ENCODE measurements around the genes CNTNAP5 and TEX51.

GRCh38 chr2:120857507-120857772 is 121.8 kb downstream of the GLI2 start:
- PRO-cap, result no peak
- RAMPAGE, long total RNA, 2 experiments, result no peak in any of the 2 experiments

- PRO-cap, result no peak
- RAMPAGE, long total RNA, 2 experiments, result no peak in any of the 2 experiments
Observed at GRCh38 chr2:120914561-120915559, 179.2 kb downstream of the GLI2 start.

- PRO-cap, result no peak
- RAMPAGE, long total RNA, 2 experiments, result no peak in any of the 2 experiments
Observed at GRCh38 chr2:120934737-120935746, 199.4 kb downstream of the GLI2 start.

DNA sequence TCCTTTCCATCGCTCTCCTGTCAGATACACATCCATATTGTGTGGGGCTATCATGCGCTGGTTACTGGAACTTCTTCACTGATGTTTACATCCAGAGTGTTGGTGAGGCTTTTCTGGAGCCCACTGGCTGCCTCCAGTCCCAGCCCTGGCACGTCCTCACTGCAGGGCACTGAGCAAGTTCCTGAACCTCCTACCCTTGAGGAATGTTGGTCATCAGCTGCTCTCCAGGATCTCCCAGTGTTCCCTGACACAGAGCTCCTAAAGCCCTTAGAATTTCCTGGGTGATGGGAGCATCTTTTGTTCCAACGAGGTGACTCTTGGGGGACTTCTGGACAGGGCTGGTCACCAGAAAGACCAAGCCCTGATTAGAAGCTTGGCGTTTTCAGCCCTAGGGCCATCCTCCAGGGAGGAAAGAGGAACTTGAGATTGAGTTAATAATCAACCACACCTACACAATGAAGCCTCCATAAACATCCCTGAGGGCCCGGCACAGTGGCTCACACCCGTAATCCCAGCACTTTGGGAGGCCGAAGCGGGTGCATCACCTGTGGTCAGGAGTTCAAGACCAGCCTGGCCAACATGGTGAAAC is 81.3 kb downstream of the TFCP2L1 start:
- PRO-cap, result no peak
- RAMPAGE, long total RNA, 2 experiments, result no peak in any of the 2 experiments

- PRO-cap, result no peak
- RAMPAGE, long total RNA, 2 experiments, result no peak in any of the 2 experiments
Observed at GRCh38 chr2:121293428-121293823, 8.4 kb upstream of the TFCP2L1 start.

- PRO-cap, result no peak
- RAMPAGE, long total RNA, 2 experiments, result no peak in any of the 2 experiments
Observed at GRCh38 chr2:121437480-121438044, 152.6 kb upstream of the TFCP2L1 start.

DNA sequence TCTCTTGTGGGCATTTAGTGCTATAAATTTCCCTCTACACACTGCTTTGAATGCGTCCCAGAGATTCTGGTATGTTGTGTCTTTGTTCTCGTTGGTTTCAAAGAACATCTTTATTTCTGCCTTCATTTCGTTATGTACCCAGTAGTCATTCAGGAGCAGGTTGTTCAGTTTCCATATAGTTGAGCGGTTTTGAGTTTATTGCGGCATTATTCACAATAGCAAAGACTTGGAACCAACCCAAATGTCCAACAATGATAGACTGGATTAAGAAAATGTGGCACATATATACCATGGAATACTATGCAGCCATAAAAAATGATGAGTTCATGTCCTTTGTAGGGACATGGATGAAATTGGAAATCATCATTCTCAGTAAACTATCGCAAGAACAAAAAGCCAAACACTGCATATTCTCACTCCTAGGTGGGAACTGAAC is 154.5 kb upstream of the TFCP2L1 start:
- PRO-cap, result no peak
- RAMPAGE, long total RNA, 2 experiments, result no peak in any of the 2 experiments

DNA sequence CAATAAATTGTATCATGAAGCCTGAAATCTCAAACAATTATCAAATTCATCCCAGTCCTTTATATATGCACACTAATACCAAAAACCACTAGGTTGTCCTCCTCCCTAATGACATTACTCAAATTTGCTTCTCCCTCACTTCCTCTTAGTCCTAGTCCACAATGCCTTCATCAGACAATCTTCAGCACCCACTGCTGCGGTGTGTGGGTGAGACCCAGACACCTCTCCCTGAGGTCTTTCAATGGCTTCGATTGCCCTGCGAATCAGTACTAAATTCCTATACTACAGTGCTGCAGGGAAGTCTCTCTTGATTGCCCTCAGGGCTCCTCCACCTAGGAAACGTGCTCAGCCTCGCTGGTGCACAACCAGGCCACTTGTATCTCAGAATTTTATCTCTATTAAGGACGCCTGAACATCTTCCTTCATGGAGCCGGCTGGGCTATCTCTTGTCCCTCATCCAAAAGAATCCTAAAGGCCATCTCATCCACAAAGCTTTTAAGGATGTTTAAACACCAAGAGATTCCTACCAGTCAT is 57.9 kb downstream of the CLASP1 start:
- PRO-cap, result no peak
- RAMPAGE, long total RNA, 2 experiments, result no peak in any of the 2 experiments

DNA sequence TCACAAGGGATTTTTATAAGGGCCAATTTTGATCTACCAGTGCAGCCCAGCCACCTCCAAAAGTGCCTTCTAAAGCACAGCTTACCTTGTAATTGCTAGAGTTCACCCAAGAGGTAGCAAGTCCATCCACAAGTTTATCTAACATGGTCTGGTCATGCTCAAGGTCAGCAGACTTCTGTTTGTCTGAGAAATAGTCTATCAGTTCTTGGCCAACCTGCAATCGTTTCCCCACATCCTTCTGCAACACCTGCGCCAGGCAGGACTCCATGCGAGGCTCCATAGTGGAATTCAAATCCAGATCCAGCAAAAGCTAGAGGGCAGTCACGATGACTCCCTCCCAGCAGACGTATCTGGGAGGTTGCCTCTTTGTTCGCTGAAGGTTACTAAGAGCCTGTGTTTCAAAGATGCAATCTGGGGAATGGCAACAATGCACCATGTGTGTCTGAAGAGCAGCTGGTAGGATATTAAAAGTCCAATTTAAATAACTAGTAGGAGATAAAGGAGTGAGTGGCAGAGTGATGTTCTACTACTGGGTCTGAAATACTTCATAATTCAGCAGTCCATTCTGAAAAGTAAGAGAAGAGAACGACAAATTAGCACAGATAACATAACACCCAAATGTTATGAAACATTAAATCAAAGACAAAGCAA is 43.5 kb downstream of the CLASP1 start:
- PRO-cap, result no peak
- RAMPAGE, long total RNA, 2 experiments, result no peak in any of the 2 experiments

DNA sequence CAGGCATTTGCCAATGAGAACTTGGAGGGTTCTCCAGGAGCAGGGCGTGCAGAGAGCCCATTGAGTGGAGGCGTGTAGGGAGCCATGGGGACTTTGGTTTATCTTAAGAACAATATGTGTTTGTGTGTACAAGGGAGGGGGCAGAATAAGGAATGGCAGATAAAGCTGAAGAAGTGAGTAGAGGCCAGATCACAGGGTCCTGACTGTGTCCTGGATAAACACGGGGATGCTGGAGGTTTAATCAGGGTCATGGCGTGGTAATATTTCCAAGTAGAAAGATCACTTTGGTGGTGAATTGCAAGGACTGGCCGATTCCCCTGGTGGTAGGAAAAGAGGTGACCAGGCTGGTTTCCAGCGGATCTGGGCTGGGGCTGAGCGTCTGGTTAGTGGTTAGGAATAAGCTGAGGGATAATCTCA is 483.8 kb downstream of the TSN start:
- PRO-cap, result no peak
- RAMPAGE, long total RNA, 2 experiments, result no peak in any of the 2 experiments

DNA sequence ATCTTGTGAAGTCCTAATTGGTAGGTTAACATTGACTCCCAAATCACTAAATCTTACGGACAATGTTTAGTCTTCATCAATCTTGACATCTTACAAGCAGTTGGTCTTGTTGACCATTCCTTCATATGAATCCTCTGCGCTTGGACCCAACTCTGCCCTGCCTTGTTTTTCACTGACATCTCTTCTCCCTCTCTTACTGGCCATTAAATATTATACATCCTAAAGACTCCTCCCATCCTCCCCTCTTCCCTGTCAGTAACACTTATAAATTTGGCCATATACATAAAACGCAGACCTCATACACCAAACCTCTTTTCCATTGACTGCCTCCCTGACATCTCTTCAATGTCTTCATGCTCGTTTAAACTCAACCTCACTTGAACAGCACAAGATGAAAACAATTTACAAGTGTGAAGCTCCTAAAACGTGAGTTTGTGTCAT is 738.3 kb downstream of the TSN start:
- PRO-cap, result no peak
- RAMPAGE, long total RNA, 2 experiments, result no peak in any of the 2 experiments

DNA sequence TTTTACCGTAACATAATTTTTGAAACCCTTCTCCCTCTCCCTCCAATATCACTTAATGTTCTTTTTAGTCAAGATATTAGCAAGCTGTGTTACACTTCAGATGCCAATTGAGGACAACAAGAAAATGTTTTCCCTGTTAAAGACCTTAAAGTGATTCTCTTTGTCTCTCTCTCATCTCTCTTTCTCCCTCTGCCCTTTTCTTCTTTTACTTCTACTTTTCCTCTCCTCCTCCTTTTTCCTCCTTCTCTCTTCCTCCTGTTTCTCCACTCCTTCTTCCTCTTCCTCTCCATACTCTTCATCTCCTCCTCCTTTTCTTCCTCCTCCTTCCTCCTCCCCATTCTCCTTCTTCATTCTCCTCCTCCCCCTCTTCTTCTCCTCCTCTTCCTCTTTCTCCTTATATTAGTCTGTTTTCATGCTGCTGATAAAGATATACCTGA is 634.4 kb upstream of the CNTNAP5 start:
- PRO-cap, result no peak
- RAMPAGE, long total RNA, 2 experiments, result no peak in any of the 2 experiments

- PRO-cap, result no peak
- RAMPAGE, long total RNA, 2 experiments, result no peak in any of the 2 experiments
Observed at GRCh38 chr2:124025054-124025700, at the start of gene CNTNAP5. CNTNAP5 (plus strand) TSS chr2:124025287.

DNA sequence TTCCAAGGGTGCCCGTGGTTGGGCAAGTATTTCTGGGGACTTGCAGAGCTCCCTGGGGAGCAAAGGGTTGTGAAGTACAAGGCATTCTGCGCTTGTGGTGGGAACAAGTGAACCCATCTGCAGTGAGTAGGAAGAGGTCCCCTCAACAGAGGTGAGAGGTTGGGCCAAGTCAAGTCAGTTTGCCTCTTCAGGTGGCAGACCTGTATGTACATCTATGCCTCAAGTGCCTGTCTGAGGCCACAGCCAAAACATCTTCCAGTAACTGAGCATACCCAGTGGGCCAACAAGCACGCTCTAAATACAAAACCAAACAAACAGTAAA is 2.3 kb downstream of the GYPC start:
- PRO-cap, result bidirectional peak, plus-strand start at position 45 of the sequence, minus-strand start outside the sequence
- RAMPAGE, long total RNA, 2 experiments, result no peak in any of the 2 experiments

GRCh38 chr2:126898736-126898977 is at the start of gene TEX51:
TEX51 (plus strand) TSS chr2:126898890.
- PRO-cap, result no peak
- RAMPAGE, long total RNA, 2 experiments, result start-site peak on the plus strand in 1 of 2 experiments, at chr2:126898880-126898894 at its widest, 46 reads per replicate

DNA sequence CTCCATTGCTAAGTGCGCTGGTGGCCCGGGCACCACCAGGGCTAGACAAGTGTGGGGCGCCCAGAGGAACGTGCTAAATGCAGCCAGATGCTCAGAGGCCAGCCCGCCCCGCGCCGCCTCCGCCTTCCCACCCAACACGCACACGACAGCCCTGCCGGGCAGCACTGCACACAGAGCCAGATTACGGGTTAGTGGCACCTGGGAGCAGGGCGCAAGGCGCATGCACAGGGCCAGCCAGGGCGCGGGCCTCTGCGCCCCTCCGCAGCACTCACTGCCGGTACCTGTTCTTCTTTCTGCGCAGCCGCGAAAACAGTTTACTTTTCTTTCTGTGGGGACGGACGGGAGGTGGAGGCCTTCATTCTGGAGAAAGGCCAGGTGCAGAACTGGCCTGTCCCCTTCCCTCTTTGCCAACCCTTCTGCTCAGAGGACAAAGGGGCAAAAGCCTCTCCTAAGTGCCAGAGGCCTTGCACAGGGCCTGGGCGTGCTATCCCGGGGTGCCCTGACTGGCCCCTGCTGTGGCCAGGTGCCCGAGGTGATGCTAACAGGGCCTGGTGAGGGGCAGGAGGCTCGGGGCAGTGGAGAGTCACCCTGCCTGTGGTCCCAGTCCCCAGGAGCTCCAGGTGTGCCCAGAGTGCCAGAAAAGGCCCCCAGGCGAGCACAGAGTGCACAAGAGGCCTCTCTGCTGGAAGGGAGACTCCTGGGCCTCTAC is 46.5 kb downstream of the BIN1 start:
- PRO-cap, result no peak
- RAMPAGE, long total RNA, 2 experiments, result no peak in any of the 2 experiments

DNA sequence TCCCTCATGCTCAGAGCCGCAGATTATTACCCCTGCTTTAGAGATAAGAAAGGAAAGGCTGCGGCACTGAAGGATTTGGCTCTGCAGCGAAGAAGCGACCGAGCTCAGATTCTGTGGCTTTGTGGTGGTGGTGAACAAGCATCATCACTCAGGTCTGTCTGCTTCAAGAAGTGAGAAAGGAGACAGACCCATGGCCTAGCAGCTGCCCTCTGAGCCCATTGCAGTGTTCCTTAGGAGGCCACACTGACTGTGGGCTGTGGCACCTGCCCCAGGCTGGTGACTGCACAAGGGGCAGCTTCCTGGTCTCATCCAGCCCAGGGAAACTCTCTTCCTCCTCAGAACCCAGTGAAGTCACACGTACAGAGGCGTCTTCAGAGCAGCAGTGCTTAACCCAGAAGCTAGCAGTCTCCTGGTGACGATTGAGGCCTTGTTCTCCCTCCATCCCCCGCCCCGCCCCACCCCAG is 22.3 kb downstream of the BIN1 start:
- PRO-cap, result no peak
- RAMPAGE, long total RNA, 2 experiments, result no peak in any of the 2 experiments

DNA sequence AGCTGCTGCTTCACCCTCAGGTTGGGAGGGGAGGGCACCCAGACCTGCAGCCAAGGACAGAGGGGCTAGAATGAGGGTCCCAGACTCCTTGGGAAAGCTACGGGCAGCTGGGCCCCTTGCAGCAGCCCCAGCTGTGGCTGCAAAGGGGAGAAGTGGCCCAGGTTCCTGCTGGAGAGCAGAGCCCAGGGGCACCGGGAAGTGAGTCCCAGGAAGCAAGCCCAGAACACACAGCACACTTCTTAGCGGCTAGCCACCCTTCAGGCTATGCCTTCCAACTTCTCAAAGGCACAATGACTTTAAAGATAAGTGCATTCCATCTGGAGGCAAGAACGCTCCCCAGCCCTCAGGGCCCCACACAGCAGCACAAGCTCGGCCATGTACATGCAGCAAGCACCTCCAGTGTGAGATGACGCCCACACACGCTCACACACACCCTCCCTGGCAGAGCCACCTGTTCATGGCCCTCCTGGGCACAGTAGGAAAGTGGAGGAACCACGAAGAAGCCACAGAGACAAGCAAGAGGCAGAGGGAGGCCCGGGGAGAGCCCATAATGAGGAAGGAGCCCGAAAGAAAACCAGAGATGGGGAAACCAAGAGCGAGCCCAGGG is 21.8 kb downstream of the BIN1 start:
- PRO-cap, result no peak
- RAMPAGE, long total RNA, 2 experiments, result no peak in any of the 2 experiments

- PRO-cap, result no peak
- RAMPAGE, long total RNA, 2 experiments, result no peak in any of the 2 experiments
Observed at GRCh38 chr2:127100467-127101358, 6.2 kb downstream of the BIN1 start.

- PRO-cap, result bidirectional peak, plus-strand start at chr2:127175157, minus-strand start at chr2:127175056
- RAMPAGE, long total RNA, 2 experiments, result no peak in any of the 2 experiments
Observed at GRCh38 chr2:127174928-127175349, 45.2 kb downstream of the CYP27C1 start.

Data from prostate gland (tissue), 2 donors.